Left cardiac atrium (tissue), 1 donor: ENCODE measurements around a stretch of chr7.

DNA sequence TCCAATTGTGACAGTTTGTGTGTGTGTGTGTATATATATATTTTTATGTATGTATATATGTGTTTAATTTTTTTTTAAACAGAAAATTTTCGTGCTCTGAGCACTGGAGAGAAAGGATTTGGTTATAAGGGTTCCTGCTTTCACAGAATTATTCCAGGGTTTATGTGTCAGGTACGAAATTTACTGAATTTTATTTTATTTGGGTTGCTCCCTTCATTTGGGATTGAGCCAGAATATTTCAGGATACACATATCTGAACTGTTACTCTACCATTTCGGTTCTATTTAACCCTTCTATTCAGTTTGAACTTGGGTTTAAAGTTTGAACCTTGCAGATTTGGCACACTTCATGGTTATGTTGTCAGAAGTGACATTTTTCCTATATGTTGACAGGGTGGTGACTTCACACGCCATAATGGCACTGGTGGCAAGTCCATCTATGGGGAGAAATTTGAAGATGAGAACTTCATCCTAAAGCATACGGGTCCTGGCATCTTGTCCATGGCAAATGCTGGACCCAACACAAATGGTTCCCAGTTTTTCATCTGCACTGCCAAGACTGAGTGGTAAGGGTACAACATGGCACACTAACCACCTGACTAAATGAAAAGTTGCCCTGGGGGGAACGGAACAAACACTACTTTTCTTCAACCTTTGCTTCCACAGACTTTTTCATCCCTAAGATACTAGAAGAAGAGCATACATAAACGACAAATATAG, 3.0 kb downstream of the PPIA start:
- PRO-cap = no peak

GRCh38 chr7:44876189-44877347, 8.8 kb downstream of the PURB start:
- PRO-cap = no peak

GRCh38 chr7:44953227-44953609, 25.6 kb downstream of the MYO1G start:
- PRO-cap = no peak

DNA sequence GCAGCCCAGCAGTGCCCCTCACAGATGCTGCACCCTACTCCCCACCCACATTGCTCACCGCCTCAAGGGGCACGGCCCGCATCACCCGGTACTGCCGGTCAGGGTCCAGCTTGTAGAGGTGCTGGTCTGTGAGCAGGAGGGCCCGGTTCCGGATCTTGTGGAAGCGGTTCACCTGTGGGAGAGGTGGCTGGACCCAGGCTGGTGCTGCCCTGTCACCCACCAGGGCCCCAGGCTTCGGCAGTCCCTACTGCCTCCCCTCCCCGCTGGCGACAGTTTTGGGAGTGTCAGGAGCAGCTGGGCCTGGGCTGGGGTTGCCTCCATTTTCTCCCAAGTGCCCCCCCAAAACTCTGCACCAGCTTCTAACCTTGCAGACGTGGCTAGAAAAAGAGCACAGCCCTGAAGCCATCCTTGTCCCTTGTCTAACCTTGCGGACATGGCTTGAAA, 14.8 kb downstream of the MYO1G start:
- PRO-cap = no peak

DNA sequence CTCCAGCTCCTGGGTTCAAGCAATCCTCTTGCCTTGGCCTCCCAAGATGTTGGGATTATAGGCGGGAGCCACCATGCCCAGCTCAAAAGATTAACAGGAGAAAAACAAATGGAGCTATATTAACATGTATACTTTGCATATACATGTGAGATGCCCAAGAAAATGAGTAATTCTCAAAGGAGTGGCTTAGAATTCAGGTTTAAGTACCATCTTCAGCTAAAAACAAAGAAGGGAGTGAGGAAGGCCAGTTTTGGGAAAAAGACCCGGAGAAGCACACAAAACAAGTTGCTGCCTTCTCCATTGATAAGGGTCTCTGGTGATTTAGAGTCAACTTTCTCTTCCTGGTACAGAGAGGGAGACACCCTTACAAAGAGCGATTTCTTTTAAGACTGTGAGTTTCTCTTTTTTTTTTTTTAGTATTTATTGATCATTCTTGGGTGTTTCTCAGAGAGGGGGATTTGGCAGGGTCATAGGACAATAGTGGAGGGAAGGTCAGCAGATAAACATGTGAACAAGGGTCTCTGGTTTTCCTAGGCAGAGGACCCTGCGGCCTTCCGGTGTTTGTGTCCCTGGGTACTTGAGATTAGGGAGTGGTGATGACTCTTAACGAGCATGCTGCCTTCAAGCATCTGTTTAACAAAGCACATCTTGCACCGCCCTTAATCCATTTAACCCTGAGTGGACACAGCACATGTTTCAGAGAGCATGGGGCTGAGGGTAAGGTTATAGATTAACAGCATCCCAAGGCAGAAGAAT, 8.2 kb upstream of the CCM2 start:
- PRO-cap = no peak

GRCh38 chr7:45006870-45007513, 7.0 kb downstream of the CCM2 start:
- PRO-cap = no peak

DNA sequence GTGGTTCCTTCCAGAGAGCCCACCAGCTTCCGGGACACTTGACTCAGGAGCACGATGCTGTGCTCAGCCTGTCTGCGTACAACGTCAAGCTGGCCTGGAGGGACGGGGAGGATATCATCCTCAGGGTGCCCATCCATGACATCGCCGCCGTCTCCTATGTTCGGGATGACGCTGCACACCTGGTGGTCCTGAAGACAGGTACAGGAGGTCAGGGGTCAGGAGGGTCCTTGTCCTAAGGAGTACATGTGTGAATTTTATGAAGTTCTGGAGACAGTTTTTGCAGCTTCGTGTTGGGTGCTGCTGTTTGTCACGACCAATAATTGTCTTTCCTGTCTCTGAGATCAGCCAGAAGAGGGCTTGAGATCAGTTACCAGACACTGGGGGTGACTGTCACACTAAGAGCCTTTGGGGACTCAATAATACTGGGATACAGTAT, 24.3 kb downstream of the NACAD start:
- PRO-cap = no peak

DNA sequence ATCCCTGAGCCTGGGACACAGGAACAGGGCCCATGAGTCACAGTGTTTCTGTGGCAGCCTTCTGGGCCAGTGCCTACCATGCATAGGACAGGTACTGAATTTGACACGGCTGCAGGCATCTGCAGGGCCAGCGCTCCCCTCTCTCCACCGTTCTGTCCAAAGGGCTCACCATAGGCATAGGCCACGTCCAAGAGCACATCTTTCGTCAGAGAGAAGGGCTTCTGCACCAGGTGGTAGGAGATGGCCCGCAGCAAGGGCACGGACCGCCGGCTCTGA, 7.2 kb downstream of the TBRG4 start:
- PRO-cap = no peak

DNA sequence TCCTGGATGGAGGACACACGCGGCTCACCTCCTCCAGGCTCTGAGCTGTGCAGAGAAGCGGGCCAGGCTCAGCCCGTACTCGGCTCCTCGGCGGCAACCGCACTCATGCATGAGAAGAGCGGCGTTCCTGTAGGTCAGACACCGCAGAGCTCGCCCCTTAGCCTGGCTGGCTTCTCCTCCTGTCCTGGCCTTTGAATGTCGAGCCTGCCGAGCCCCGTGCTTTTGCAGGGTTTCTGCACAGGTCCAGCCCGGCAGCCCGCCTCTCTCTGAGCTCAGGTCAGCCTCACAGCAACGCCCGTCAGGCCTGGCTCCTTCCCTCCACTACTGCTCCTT, 9.4 kb upstream of the RAMP3 start:
- PRO-cap = no peak

DNA sequence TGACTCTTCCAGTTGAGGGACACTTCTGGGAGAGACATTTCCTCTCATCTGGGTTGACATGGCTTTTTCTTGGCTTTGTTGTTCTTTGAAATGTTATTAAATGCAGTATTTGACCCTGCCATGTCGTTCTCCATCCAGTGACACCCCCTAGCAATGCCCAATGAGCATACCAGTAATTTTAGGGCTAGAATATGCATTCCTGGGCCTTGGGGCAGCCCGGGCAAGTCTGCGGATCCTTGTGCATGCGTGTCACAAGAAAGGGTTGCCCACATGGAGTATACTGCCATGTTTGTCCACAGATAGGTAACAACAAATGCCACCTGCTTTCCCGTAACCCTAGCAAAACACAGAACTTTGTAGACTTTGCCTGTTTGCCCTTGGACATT, 116.9 kb downstream of the ADCY1 start:
- PRO-cap = no peak

- PRO-cap = no peak
These were observed 232.9 kb upstream of the IGFBP3 start for GRCh38 chr7:46153890-46154496.

- PRO-cap = no peak
These were observed 233.4 kb upstream of the IGFBP3 start for GRCh38 chr7:46154497-46154875.

- PRO-cap = no peak
These were observed 299.1 kb upstream of the IGFBP3 start for GRCh38 chr7:46220152-46220634.

DNA sequence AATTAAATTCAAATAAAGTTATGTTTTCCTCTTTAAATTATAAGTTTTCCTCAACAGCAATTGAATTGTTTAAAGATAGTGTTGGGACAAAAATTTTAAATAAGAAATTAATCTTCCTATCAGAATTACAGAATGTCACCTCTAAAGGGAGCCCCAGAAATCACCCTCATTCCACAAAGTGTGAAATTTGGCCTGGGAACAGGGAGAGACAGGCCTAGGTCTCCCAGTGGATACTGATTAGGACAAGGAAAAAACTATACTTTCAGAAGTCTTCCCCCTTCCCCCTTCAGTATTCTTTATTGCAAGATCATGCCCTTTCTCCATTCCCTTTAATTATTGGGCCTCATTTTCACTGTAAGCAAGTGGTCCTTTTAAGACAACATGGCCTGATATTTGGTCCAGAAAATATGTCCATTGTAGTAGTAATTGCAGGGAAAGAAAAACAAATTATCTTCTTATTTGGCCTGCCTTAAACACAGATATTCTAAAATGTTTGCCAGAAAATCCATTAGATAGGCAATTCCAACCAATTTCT, 757.1 kb upstream of the IGFBP3 start:
- PRO-cap = no peak

- PRO-cap = no peak
These were observed 400.1 kb downstream of the TNS3 start for GRCh38 chr7:47181702-47182399.

- PRO-cap = bidirectional peak, plus-strand start at chr7:47485242, minus-strand start at chr7:47485106; unidirectional peak, minus-strand start at chr7:47485684
These were observed 96.6 kb downstream of the TNS3 start for GRCh38 chr7:47485035-47485987.

- PRO-cap = no peak
These were observed 90.4 kb upstream of the TNS3 start for GRCh38 chr7:47672163-47672891.

GRCh38 chr7:48089416-48089952, 419 bp downstream of the UPP1 start:
- PRO-cap = bidirectional peak, plus-strand start at chr7:48089740, minus-strand start at chr7:48089613

- PRO-cap = no peak
These were observed 19.1 kb downstream of the UPP1 start for GRCh38 chr7:48108126-48108556.

DNA sequence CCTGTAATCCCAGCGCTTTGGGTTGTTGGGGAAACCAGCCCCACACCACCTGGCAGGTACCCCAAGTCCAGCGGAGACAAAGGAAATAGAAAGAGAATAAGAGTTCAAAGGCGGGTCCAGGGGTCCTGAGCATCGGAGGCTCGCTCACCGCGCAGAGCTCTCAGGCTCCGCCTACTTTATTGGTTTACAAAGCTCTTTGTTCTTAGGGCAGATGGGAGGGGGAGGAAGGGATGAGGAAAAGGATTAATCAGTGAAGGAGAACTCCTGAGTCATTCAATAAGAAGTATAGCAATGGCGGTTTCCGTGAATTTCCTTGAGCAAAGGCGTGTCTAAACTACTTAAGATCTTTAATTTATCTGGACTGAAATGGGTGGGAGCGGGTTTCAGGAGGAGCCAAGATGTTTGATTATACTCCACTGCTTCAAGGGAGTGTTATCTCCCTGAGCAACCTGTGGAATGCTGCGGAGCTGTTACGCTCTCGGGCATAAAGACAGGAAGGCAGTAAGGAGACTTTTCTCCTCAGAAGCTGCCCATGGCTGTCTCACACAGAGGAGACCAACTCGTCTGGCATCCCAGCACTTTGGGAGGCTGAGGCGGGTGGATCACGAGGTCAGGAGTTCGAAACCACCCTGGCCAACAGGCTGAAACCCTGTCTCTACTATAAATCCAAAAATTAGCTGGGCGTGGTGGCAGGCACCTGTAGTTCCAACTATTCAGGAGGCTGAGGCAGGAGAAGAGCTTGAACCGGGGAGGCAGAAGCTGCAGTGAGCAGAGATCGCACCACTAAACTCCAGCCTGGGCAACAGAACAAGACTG, 29.8 kb downstream of the ABCA13 start:
- PRO-cap = no peak